AG04450 (cell line): ENCODE measurements around a stretch of chr3.

GRCh38 chr3:139473096-139473606, 3.2 kb downstream of the RBP2 start:
- CAGE, long polyA plus RNA, result no peak
- RRBS, result no CpG with 5 or more reads among the region's 2 CpGs

- CAGE, long polyA plus RNA, result no peak
- RRBS, result 2% methylated on average over 17 of the region's 55 CpGs
Measured at GRCh38 chr3:140942303-140943319, 975 bp downstream of the SLC25A36 start.

- CAGE, long polyA plus RNA, result no peak
- RRBS, result no CpG with 5 or more reads among the region's 10 CpGs
Measured at GRCh38 chr3:140977520-140978085, 36.0 kb downstream of the SLC25A36 start.

- CAGE, long polyA plus RNA, result no peak
- RRBS, result no CpG with 5 or more reads among the region's 43 CpGs
Measured at GRCh38 chr3:141052332-141053129, 1.4 kb downstream of the SPSB4 start.

DNA sequence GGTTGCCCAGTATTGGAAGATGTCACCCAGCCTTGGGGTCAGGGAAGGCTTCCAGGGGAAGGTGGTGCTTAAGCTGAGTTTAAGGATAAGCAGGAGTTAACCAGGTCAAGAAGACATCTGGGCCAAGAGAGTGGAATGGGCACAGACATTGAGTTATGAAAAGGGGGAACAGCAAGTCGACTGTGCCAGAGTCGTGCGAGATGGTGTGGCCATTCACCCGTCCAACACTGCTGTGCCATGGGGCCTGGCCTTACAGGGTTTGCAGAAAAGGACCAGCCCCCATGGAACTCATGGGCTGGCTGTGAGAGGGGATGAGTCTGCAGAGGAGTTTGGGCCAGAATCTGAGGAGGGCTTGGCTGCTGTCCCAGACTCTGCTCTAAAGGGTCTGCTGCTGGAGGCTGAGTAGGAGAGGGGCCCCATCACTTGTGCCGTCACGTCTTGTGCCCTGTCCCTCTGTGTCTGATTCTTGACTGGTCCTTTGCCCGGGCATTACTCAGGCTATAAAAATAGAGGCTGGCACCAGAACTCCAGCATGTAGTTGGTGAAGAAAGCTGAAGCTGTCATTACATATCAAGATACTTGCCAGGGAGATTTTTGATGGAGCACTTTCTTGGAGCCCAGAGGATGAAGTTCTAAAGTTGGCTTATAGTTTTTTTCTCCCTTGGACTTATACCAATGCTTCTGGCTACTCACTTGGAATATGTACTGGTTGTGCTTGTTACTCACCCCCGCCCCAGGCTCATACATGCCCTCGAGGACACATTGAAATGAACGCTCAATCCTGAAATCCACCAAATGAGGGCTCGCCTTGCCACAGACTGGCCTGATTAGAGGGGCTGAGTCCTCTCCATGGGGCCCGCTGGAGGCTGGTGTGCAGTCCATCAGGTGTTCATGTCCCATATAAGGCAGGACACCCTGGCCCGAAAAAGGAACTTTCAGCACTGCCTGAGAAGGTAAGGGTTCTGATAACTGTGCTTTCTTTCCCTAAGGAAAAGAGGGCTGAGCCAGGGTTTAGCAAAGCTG, 10.2 kb downstream of the PXYLP1 start:
- CAGE, long polyA plus RNA, result no peak
- RRBS, result no CpG with 5 or more reads among the region's 13 CpGs

- CAGE, long polyA plus RNA, result no peak
- RRBS, result no CpG with 5 or more reads among the region's 10 CpGs
Measured at GRCh38 chr3:141276340-141276792, 44.7 kb downstream of the PXYLP1 start.

- CAGE, long polyA plus RNA, result no peak
- RRBS, result no CpG with 5 or more reads among the region's 6 CpGs
Measured at GRCh38 chr3:141393138-141393746, 24.9 kb downstream of the ZBTB38 start.

- CAGE, long polyA plus RNA, result no peak
- RRBS, result no CpG with 5 or more reads among the region's 20 CpGs
Measured at GRCh38 chr3:141431388-141432446, 55.1 kb upstream of the RASA2 start.

GRCh38 chr3:141485627-141486611, 908 bp upstream of the RASA2 start:
- CAGE, long polyA plus RNA, result no peak
- RRBS, result no CpG with 5 or more reads among the region's 11 CpGs

DNA sequence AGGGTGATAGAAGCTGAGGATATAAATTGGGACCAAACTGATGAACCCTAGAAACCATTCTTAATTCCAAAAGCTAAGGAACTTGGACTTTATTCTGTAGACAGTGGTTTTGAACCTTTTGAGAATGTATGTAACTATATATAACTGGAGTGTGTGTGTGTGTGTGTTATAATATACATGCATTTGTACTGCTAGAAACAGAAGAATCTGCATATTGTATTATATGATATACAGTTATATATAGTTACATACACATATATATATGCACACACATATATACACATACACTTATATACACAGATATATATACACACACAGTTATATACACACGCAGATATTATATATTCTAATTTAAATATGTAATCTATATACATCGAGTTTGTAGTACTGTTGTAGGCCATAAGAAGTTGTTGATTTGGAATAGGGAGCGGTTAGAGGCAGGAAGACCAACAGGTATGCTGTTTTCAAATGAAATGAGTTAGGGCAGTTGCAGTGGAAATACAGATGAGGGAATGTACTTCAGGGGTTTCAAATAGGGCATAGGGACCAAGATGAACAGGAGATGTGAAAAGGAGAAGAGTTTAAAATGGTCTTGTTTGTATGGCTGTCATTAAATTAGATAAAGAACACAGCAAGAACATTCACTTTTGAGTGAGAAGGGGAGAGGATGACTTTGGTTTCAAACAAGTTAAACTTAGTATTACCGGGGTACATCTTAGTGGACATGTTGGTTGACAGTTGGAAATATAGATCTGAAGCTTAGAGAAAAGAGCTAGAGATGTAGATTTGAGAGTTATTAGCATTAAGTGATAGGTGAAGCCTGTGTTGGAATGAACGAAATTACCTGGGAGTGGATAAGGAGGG, 33.8 kb downstream of the RASA2 start:
- CAGE, long polyA plus RNA, result no peak
- RRBS, result no CpG with 5 or more reads among the region's 5 CpGs

GRCh38 chr3:141737590-141737921, 542 bp upstream of the RNF7 start:
- CAGE, long polyA plus RNA, result no peak
- RRBS, result no CpG with 5 or more reads among the region's 1 CpG

DNA sequence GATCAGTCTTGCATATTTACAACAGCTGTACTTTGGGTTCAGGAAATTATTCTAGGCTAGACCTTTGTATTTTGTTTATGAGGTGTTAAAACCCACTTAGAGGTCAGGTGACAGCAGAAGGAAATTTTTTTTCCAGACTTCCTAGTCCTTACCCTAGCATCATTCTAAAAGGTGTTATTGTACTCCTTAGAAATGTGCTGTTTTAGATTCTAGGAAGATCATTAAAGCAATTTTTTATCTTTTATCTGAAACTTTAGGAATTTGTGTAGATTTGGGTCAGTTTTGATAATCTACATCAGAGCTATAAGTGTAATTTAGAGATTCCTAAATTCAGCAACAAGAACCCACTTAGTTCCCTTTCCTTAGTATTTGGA, 2.4 kb downstream of the RNF7 start:
- CAGE, long polyA plus RNA, result no peak

DNA sequence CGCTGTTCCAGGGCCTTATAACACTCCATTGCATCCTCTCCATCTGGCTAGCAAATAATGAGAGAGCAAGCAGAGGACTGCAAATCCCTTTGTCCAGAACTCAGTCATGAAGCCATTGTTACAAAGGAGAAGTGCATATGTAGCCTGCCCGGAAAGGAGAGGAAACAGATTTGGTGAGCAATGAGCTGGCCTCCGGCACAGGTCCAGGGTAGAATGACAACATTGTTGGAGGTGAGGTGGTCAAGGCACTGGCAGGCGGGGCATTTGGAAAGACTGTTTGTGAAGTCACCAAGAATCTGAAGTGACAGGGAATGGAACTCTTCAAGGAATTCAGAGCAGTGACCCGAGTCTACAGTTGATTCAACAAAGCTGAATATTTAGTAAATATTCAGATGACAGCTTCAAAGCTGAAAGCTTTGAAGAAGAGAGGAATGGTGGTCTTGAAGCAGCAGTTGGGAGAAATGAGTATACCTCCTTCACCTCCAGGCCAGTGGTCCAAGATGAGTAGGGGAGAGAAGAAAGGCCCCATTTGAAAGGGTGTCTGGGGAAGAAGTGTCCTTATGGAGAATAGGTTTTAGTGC, 24.9 kb upstream of the ATP1B3 start:
- CAGE, long polyA plus RNA, result no peak
- RRBS, result no CpG with 5 or more reads among the region's 5 CpGs

DNA sequence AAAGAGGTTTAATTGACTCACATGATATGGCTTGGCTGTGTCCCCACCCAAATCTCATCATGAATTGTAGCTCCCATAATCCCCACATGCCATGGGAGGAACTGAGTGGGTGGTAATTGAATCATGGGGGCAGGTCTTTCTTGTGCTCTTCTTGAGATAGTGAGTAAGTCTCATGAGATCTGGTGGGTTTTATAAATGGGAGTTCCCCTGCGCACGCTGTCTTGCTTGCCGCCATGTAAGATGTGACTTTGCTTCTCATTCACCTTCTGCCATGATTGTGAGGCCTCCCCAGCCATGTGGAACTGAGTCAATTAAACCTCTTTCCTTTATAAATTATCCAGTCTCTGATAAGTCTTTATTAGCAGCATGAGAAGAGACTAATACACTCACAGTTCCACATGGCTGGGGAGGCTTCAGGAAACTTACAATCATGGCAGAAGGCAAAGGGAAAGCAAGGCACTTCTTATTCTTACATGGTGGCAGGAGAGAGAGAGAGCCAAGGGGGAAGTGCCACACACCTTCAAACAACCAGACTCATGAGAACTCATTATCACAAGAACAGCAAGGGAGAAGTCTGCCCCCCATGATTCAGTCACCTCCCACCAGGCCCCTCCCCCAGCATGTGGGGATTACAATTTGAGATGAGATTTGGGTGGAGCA, 12.3 kb downstream of the ATP1B3 start:
- CAGE, long polyA plus RNA, result no peak
- RRBS, result no CpG with 5 or more reads among the region's 3 CpGs

DNA sequence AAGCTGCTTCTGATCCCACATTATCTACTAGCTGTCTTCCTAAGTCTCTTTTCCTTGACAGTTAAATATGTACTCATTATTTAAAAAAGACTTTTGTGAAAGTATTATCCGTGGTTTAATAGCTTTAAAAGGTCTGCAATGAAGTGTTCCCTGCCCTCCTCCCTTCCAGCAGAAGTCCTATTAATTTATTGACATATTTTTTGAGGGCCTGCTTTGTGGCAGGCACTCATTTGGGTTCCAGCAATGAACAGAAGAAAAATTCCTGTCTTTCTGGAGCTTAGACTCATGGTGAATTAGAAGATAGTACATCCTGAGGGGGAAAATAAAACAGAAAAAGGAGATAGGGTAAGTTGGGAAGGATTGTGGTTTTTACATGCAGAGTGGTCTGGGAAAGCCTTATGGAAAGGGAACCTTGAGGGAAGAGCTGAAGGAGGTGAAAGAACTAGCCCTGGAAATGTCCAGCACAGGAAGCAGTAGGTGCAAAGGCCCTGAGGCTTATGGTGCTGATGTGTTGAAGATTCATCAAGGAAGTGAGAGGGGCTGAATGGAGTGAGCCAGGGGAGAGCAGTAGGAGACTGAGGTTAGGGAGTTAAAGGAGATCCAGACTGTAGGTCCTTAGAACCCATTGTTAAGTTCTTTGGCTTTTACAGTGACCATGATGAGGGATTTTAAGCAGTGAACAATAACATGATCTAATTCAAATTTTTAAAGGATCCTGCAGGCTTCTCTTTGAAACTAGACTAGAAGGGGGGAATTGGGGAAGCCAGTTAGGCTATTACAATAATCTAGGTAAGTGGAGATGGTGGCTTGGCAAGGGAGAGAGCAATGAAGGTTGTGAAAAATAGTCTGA, 32.9 kb downstream of the ATP1B3 start:
- CAGE, long polyA plus RNA, result no peak
- RRBS, result no CpG with 5 or more reads among the region's 1 CpG

GRCh38 chr3:141913560-141913908, 37.1 kb downstream of the ATP1B3 start:
- CAGE, long polyA plus RNA, result no peak
- RRBS, result no CpG with 5 or more reads among the region's 1 CpG

DNA sequence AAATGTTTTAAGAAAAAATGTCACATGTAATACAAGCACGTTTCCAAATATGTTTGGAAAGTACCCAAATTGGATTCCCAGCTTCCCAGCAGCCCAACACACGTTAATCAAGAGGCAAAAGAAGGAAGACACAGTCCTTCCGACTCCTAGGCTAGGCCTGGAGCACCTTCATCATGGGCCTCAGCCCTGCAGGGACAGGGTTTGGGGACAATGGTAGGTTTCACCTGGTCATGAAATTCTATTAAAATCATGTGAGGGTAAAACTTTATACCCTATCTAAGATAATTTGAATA, 83.9 kb downstream of the ATP1B3 start:
- CAGE, long polyA plus RNA, result no peak
- RRBS, result no CpG with 5 or more reads among the region's 3 CpGs

GRCh38 chr3:142209738-142210541, 15.4 kb downstream of the GK5 start:
- CAGE, long polyA plus RNA, result no peak
- RRBS, result no CpG with 5 or more reads among the region's 7 CpGs

GRCh38 chr3:142327353-142327948, 102.1 kb upstream of the GK5 start:
- CAGE, long polyA plus RNA, result start-site peak on the minus strand at chr3:142327449-142327963, 8 and 7 reads in 2 replicates
- RRBS, result no CpG with 5 or more reads among the region's 3 CpGs

DNA sequence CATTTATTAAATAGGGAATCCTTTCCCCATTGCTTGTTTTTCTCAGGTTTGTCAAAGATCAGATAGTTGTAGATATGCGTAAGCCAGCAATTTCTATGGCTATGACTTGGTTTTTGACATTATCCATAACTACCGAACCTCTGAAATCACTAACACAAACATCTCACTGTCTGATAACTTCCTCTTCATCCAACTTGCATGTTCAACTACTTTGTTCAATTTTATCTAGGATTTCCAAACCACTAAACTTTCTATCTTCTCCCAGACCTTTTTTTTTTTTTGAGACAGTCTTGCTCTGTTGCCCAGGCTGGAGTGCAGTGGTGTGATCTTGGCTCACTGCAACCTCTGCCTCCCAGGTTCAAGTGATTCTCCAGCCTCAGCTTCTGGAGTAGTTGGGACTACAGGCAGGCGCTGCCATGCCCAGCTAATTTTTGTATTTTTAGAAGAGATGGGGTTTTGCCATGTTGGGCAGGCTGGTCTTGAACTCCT, 54.2 kb downstream of the XRN1 start:
- CAGE, long polyA plus RNA, result no peak
- RRBS, result no CpG with 5 or more reads among the region's 3 CpGs